GM12878 (cell line): ENCODE measurements around a stretch of chr18.

GRCh38 chr18:44711082-44711610, 30.5 kb downstream of the SETBP1 start:
- RAMPAGE, long total RNA, result no peak
- RRBS, 2 experiments, result no CpG with 5 or more reads among the region's 6 CpGs
CAGE:
- cytosol, long polyA minus RNA, result no peak
- cytosol, long polyA plus RNA, result no peak
- long polyA plus RNA, result no peak
- nucleolus, long total RNA, result no peak
- nucleus, long polyA plus RNA, result no peak
- nucleus, long total RNA, result no peak

DNA sequence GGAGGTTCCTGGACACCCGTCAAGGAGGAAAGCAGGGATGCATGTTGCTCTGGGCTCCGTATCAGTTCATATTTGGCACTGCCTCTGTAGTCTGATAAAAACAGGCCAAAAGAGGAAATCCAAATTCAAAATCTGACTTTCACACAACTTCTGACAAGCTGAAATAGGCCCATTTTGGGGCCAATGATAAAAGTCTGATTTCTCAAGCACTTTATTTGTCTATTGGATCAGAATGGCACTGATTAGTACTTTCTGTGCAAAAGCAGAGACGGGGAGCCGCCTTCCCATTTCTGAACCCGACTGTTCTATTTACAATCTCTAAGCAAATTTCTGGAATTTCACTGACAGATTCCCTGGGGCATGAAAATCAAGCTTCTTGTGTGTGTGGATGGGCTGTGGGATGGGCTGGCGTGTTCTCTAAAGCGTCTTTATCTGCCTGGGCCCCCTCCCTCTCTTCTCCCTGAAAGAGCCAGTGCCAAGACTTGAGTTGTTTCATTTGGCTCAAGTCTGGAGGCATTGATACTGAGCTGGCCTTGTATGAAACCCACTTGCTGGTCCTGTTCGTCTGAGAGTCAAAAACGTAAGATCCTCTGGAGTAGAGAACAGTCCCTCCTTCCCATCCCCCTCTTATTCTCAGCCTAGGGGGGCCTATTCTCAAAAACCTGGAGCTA, 97.1 kb downstream of the SETBP1 start:
- RAMPAGE, long total RNA, result no peak
- RRBS, 2 experiments, result no CpG with 5 or more reads among the region's 9 CpGs
CAGE:
- cytosol, long polyA minus RNA, result no peak
- cytosol, long polyA plus RNA, result no peak
- long polyA plus RNA, result no peak
- nucleolus, long total RNA, result no peak
- nucleus, long polyA plus RNA, result no peak
- nucleus, long total RNA, result no peak

DNA sequence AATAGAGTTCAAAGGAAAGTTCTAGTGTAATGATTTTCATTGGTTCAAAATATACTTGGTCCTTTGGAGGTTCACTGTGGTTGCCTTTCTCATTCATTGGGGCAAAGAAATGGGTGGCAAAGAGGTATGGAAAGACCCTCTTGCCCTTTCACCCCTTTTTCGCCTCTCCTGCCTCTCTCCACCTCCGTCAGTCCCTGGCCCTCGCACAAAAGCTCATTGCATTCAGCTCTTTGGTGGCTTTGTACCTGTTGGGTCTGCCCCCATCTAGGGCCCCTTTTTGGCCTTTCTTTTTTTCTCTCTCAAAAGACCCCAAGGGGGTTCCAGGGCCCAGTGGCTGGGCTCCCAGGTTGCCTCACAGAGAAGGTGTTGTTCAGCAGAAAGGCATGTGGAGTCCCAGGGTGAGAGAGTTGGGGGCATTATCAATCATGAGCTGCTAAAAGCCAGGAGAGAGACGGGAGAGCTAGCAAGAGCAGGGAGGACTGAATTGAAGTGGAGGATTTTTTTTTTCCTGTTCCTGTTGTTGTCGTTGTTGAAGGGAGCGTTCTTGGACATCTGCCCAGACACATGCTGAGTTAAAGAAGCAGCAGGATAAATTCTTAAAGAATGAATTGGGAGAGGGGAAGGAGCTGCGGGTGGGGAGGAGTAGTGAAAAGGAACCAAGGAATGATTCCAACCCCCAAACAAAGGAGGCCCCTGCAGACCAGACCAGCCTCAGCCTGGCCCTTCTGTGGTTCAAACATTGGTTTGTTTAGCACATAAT, 145.6 kb downstream of the SETBP1 start:
- RAMPAGE, long total RNA, result no peak
- RRBS, 2 experiments, result no CpG with 5 or more reads among the region's 7 CpGs
CAGE:
- cytosol, long polyA minus RNA, result no peak
- cytosol, long polyA plus RNA, result no peak
- long polyA plus RNA, result no peak
- nucleolus, long total RNA, result no peak
- nucleus, long polyA plus RNA, result no peak
- nucleus, long total RNA, result no peak

GRCh38 chr18:45015946-45016338, 335.3 kb downstream of the SETBP1 start:
- RAMPAGE, long total RNA, result no peak
- RRBS, 2 experiments, result no CpG with 5 or more reads among the region's 5 CpGs
CAGE:
- cytosol, long polyA minus RNA, result no peak
- cytosol, long polyA plus RNA, result no peak
- long polyA plus RNA, result no peak
- nucleolus, long total RNA, result no peak
- nucleus, long polyA plus RNA, result no peak
- nucleus, long total RNA, result no peak

DNA sequence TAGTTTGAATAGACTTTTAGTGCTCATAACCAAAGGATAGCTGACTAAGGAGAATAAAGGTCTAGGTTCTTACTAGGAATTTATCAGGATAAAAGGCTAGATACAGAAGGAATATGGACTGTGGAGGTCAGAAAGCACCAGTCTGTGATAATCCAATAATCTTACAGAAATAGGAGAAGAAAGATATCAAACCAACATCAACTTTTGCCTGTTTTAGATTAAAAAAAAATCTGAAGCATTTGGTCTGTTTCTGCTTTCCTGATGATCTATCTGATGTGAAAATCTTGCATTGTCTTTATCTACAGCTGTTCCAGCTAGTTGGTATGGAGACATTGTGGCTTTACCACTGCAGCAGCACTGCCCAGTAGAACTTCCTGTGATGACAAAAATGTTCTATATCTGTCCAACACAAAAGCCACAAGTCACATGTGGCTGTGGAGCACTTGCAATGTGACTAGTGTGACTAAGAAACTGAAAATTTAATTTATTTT, 425.5 kb downstream of the SETBP1 start:
- RAMPAGE, long total RNA, result no peak
CAGE:
- cytosol, long polyA minus RNA, result no peak
- cytosol, long polyA plus RNA, result no peak
- long polyA plus RNA, result no peak
- nucleolus, long total RNA, result no peak
- nucleus, long polyA plus RNA, result no peak
- nucleus, long total RNA, result no peak

DNA sequence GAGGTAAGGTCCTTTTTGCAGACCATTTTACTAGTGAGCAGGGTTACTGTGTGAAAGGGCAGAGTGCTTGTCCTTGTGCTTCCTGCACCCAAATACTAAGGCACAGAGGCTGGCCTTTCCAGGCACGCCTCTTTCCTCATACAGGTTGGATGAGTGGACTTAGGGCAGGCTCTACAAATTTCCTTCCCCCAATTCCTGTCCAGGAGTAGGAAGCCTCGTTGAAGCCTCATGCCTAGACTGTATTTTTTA, 288.7 kb upstream of the SLC14A2 start:
- RAMPAGE, long total RNA, result no peak
- RRBS, 2 experiments, result no CpG with 5 or more reads among the region's 2 CpGs
CAGE:
- cytosol, long polyA minus RNA, result no peak
- cytosol, long polyA plus RNA, result no peak
- long polyA plus RNA, result no peak
- nucleolus, long total RNA, result no peak
- nucleus, long polyA plus RNA, result no peak
- nucleus, long total RNA, result no peak

GRCh38 chr18:45688803-45689333, 35.1 kb upstream of the SLC14A1 start:
- RAMPAGE, long total RNA, result no peak
- RRBS, 2 experiments, result no CpG with 5 or more reads among the region's 4 CpGs
CAGE:
- cytosol, long polyA minus RNA, result no peak
- cytosol, long polyA plus RNA, result no peak
- long polyA plus RNA, result no peak
- nucleolus, long total RNA, result no peak
- nucleus, long polyA plus RNA, result no peak
- nucleus, long total RNA, result no peak

DNA sequence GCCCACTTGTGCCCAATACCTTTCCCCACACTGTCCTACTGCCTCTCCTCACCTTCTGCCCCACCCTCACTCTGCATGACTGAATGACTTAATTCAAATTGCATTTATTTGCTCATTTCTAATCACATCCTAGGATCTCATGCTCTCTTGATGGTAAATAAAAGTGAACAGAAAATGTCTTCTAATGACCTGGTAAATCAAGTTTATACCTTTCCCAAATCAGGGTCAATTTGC, 22.9 kb upstream of the SIGLEC15 start:
- RAMPAGE, long total RNA, result no peak
CAGE:
- cytosol, long polyA minus RNA, result no peak
- cytosol, long polyA plus RNA, result no peak
- long polyA plus RNA, result no peak
- nucleolus, long total RNA, result no peak
- nucleus, long polyA plus RNA, result no peak
- nucleus, long total RNA, result no peak

DNA sequence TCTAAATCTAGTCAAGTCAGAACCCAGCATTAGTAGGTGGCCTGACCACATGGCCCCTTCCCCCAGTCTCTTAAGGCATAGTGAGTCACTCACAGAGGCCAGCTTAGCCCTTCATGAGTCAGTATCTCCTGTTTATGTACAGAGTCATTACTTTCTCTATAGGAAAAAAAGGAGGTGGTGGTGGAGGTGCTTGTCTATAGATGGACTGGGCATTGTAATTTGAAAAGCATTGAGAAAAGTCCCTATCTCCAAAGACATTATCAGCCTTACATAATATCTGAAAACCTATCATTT, 22.7 kb upstream of the SIGLEC15 start:
- RAMPAGE, long total RNA, result no peak
CAGE:
- cytosol, long polyA minus RNA, result no peak
- cytosol, long polyA plus RNA, result no peak
- long polyA plus RNA, result no peak
- nucleolus, long total RNA, result no peak
- nucleus, long polyA plus RNA, result no peak
- nucleus, long total RNA, result no peak

GRCh38 chr18:45839322-45839684, 13.8 kb downstream of the SIGLEC15 start:
- RAMPAGE, long total RNA, result no peak
- RRBS, 2 experiments, result no CpG with 5 or more reads among the region's 8 CpGs
CAGE:
- cytosol, long polyA minus RNA, result no peak
- cytosol, long polyA plus RNA, result no peak
- long polyA plus RNA, result no peak
- nucleolus, long total RNA, result no peak
- nucleus, long polyA plus RNA, result no peak
- nucleus, long total RNA, result no peak

- RAMPAGE, long total RNA, result no peak
- RRBS, 2 experiments, result no CpG with 5 or more reads among the region's 9 CpGs
CAGE:
- cytosol, long polyA minus RNA, result start-site peak on the minus strand at chr18:45954406-45954414, 28 reads; start-site peak on the minus strand at chr18:45954989-45954996, 29 reads
- cytosol, long polyA plus RNA, result no peak
- long polyA plus RNA, result no peak
- nucleolus, long total RNA, result no peak
- nucleus, long polyA plus RNA, result no peak
- nucleus, long total RNA, result no peak
Measured at GRCh38 chr18:45954088-45955258, 12.7 kb downstream of the EPG5 start.

- RAMPAGE, long total RNA, result no peak
- RRBS, 2 experiments, result no CpG with 5 or more reads among the region's 14 CpGs
CAGE:
- cytosol, long polyA minus RNA, result no peak
- cytosol, long polyA plus RNA, result no peak
- long polyA plus RNA, result no peak
- nucleolus, long total RNA, result no peak
- nucleus, long polyA plus RNA, result no peak
- nucleus, long total RNA, result no peak
Measured at GRCh38 chr18:46096721-46097067, 1.4 kb downstream of the ATP5F1A start.

- RAMPAGE, long total RNA, result no peak
- RRBS, 2 experiments, result 51 to 79% methylated on average over 2 of the region's 8 CpGs
CAGE:
- cytosol, long polyA minus RNA, result no peak
- cytosol, long polyA plus RNA, result no peak
- long polyA plus RNA, result no peak
- nucleolus, long total RNA, result no peak
- nucleus, long polyA plus RNA, result no peak
- nucleus, long total RNA, result no peak
Measured at GRCh38 chr18:46293731-46294368, 40.0 kb upstream of the RNF165 start.

DNA sequence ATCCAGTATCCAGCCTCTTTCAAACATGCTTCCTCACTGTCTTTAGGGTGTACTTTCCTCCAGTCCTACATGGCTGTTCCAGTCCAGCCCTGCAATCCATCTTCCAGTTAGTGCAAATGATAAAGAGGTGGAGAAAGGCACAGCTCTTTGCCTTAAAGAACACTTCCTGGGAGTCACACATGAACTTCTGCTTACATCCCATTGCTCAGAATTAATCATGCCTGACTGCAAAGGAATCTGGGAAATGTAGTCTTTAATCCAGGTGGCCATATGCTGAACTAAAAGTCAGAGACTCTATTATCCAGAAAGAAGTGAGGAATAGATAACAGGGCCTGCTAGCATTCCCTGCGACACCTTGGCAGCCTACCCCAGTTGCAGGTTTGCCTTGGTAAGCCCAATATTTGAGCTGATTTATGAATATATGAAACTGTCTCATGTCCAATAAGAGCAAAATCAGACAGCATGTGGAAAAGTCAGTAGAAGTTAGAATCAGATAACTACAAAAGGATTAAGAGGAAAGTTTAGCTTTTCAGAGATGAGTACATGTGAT, 9.2 kb upstream of the RNF165 start:
- RAMPAGE, long total RNA, result no peak
- RRBS, 2 experiments, result no CpG with 5 or more reads among the region's 1 CpG
CAGE:
- cytosol, long polyA minus RNA, result no peak
- cytosol, long polyA plus RNA, result no peak
- long polyA plus RNA, result no peak
- nucleolus, long total RNA, result no peak
- nucleus, long polyA plus RNA, result no peak
- nucleus, long total RNA, result no peak

DNA sequence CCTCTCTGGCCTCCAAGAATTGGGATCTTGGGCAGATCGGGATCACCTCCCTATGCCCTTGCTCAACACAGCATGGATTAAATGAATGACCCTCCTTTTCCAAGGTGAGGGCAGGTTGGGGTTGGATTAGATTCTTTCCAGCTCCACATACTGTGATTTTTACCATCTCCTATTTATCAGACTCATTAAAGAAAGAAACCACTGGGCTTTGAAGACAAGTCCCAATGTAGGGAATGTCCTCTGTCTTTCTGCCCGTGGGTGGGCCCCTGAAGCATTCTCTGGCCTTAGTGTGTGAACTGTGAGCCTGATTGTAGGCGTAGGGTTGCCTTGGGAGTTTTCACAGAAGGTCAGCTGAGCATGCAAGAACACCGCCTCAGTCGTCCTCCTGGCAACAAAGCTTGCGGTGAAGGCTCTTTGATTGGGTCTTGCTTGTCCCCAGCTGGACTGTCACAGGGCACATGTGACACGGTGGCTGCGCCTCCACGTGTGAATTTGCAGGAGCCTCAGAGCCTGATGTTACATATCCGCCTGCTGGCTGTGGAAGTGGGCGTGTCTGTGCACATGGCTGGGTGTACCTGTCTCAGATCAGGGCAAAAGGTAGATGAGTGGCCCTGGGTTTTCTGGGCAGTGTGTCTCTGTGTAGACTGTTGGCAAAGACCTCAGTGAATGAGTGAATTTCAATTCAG, 1.0 kb upstream of the RNF165 start:
- RAMPAGE, long total RNA, result no peak
- RRBS, 2 experiments, result no CpG with 5 or more reads among the region's 11 CpGs
CAGE:
- cytosol, long polyA minus RNA, result no peak
- cytosol, long polyA plus RNA, result no peak
- long polyA plus RNA, result no peak
- nucleolus, long total RNA, result no peak
- nucleus, long polyA plus RNA, result no peak
- nucleus, long total RNA, result no peak

GRCh38 chr18:46424893-46425570, 91.2 kb downstream of the RNF165 start:
- RAMPAGE, long total RNA, result no peak
- RRBS, 2 experiments, result no CpG with 5 or more reads among the region's 9 CpGs
CAGE:
- cytosol, long polyA minus RNA, result no peak
- cytosol, long polyA plus RNA, result no peak
- long polyA plus RNA, result no peak
- nucleolus, long total RNA, result no peak
- nucleus, long polyA plus RNA, result no peak
- nucleus, long total RNA, result no peak

DNA sequence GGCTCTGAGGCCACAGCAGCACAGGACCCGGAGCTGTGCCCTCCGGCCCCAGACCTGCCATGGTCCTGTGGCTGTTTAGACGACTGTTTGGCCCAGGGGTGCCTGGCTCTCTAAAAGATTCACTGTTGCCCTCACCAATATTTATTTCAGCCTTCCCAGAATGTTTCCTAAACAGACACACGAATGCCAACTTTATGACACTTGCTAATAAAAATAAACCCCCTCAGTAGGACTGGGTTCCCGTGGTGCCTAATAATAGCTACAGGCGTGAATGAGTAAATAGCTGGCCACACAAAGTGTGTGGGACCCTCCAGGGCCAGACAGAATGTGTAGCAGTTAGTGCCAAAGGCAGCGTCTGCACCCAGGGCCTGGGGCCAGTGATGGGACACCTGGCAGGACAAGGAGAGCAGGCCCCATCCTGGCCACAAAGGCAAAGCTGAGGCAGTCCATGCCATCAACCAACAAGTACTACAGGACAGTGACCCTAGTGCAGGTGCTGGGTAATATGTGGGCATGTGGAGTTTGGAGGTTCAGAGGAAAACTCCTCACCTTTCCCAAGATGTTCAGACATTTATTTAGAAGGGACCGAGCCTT, 11.7 kb upstream of the ST8SIA5 start:
- RAMPAGE, long total RNA, result no peak
- RRBS, 2 experiments, result no CpG with 5 or more reads among the region's 8 CpGs
CAGE:
- cytosol, long polyA minus RNA, result no peak
- cytosol, long polyA plus RNA, result no peak
- long polyA plus RNA, result no peak
- nucleolus, long total RNA, result no peak
- nucleus, long polyA plus RNA, result no peak
- nucleus, long total RNA, result no peak

- RAMPAGE, long total RNA, result no peak
- RRBS, 2 experiments, result no CpG with 5 or more reads among the region's 2 CpGs
CAGE:
- cytosol, long polyA minus RNA, result no peak
- cytosol, long polyA plus RNA, result no peak
- long polyA plus RNA, result no peak
- nucleolus, long total RNA, result no peak
- nucleus, long polyA plus RNA, result no peak
- nucleus, long total RNA, result no peak
Measured at GRCh38 chr18:46783128-46783478, 26.2 kb upstream of the ST8SIA5 start.

GRCh38 chr18:46868578-46868912, 48.8 kb downstream of the PIAS2 start:
- RAMPAGE, long total RNA, result no peak
- RRBS, 2 experiments, result no CpG with 5 or more reads among the region's 6 CpGs
CAGE:
- cytosol, long polyA minus RNA, result no peak
- cytosol, long polyA plus RNA, result no peak
- long polyA plus RNA, result no peak
- nucleolus, long total RNA, result no peak
- nucleus, long polyA plus RNA, result no peak
- nucleus, long total RNA, result no peak

- RAMPAGE, long total RNA, result no peak
- RRBS, 2 experiments, result no CpG with 5 or more reads among the region's 2 CpGs
CAGE:
- cytosol, long polyA minus RNA, result no peak
- cytosol, long polyA plus RNA, result no peak
- long polyA plus RNA, result no peak
- nucleolus, long total RNA, result no peak
- nucleus, long polyA plus RNA, result no peak
- nucleus, long total RNA, result no peak
Measured at GRCh38 chr18:47483995-47484313, 232.5 kb upstream of the SKOR2 start.